ENCODE data around the gene SLC38A10.

DNA sequence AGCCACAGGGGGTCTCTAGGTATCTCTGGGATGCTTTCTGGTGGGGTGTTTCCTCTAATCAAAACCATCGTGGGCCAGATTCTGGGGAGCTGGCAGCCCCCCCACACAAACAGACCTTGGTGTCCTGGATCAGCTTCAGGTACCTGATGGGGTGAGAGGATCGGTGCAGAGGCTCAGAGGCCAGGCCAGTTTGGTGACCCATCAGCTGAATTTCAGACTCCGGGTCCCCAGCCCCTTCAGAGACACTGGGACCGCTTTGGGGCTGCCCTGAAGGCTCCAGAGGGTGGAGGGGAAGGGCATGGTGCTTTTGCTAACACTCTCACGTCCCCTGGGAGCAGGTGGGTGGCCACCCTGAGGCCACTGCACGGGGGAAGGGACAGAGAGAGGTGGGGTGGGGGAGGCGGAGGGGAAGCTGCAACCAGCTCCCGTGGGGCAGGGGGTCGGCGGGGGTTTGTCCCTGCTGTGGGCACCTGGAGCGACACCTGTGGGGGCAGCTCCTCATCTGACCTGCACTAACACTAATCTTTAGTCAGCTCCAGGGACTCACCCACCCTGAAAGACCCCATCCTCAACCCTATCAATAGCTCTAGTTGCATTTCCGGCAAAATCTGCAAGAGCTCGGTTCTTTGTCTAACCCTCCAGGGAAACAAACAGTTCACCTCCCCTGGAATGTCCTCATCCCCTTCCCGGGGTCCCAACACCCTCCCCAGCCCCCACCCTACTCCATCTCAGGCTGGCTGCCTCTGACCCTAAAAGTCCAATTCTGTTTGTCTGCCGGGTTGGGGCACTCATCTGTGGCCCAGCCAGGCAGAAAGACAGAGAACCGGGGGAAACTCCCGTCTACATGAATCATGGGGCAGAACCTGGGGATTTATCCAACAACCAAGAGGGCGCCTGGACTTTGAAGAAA, 91.8 kb upstream of the CBX4 start:
- PRO-cap: no peak

DNA sequence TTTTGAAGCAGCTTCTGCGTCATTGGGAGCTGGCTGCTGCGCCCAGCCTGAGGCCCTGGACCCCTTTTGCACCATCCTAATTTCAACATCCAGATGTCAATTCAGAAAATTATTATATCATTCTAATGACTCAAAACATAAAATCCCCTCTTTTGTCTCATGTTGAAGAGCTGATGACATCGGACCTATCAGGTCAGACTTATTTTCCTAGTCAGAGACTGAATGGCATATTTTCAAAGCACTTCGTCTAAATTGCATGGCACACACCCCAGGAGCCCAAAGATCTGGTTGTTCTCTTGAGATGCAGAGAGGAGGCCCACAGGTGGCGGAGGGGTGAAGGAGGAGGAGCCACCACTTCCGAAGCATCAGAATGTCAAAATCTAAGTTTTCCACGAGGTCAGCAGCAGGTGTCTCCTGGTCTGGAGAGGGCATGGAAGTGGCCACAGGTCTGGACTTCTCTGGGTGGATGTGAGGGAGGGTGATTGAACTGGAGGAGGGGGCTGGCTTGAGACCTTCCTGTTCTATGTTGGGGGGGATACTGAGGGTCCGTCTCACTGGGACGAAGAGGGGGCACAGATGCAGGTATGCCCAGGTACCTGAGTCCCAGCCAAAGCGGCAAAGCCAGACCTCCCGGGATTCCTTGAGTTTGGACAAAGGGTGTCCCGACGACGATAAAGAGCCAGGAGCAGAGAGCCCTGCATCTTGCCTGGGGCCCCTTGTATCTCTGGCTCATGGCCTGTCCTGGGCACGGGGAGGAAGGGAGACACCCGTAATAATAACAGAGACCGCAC, 93.7 kb upstream of the CBX4 start:
- PRO-cap: no peak

GRCh38 chr17:80101878-80102589, 653 bp downstream of the GAA start:
- PRO-cap: no peak

GRCh38 chr17:80104268-80105059, 3.1 kb downstream of the GAA start:
- PRO-cap: no peak

DNA sequence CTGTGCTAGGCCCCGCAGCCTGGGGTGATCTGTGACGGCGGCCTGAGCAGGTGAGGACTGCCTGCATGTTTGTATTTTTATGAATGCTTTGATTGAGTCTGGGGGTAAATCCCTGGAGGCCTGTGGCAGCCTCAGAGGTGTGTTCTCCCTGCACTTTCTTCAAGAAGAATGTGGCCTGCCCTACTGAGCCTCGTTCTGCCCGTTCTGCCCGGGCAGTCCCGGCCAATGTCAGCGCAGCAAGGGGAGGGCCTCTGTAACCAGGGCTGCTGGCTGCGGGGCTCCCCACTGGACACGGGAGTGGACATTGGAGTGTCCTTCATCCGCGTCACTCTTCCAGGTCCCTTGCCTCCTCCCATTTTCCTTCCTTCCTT, 6.8 kb upstream of the RNF213 start:
- PRO-cap: no peak

DNA sequence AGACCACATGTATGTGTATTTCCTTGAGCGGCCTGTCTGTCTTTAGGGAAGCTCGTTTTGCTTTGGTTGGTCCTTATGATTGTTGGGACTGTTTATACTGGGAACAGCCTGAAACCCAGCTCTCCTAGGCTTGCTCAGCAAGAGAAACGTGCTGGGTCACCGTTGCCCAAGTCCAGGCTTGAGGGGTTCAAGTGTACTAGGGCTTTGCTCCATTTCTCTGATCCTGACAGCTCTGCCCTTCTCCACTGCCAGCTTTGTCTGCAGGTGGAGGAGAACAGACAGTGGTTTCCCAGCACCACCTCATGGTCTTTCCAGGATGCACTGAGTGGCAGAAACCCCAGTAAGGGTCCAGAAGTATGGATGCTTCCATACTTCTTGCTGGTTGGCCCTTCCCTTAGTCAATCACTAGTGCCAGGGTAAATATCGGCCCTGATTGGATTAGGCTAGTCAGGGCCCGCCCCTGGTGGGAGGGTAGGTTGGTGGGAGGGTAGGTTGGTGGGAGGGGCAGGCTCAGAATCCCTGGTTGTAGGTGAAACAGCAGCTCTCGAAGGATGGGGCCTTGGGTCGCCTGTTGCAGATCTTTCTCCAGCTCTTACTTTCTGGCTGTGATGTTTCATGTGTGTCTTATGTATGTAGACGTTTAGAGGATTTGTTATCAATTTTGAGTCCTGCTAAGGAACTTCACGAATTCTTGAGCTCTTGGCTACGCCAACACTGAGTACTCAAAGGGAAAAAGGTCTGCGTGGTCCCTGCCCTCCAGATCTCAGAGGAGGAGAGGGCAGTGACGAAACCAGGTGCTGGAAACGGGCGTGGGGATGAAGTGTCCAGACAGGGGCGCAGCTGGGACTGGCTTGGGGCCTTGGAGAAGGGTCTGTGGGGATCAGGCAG, 10.2 kb downstream of the RNF213 start:
- PRO-cap: no peak

- PRO-cap: no peak
These were observed 22.6 kb downstream of the RNF213 start for GRCh38 chr17:80283072-80283922.

DNA sequence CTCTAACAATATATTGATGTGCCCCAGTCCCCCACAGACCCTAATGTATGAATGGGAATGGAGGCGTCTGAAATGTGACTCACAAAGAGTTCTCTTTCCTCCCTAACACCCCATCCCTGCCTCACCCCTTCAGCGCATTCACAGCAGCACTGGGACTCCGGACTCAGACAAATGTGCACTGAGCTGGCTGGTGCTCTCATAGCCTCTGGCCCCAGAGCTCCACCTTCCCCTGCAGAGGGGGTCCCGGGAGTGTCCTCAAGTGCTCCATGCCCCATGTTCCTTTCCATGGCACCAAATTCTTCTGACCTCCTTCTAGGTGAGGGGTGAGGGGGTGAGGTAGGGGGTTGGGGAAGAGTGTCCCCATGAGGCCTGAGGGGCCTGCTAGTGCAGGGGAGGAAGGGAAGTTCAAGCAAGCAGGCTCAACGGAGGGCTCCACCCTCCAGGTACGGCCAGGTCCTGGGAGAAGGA, 20.6 kb downstream of the NPTX1 start:
- PRO-cap: no peak

GRCh38 chr17:80475979-80476447, 394 bp downstream of the NPTX1 start:
- PRO-cap: no peak

- PRO-cap: unidirectional peak, plus-strand start at chr17:80739334; unidirectional peak, minus-strand start at chr17:80739572
These were observed 194.7 kb downstream of the RPTOR start for GRCh38 chr17:80739214-80739789.

DNA sequence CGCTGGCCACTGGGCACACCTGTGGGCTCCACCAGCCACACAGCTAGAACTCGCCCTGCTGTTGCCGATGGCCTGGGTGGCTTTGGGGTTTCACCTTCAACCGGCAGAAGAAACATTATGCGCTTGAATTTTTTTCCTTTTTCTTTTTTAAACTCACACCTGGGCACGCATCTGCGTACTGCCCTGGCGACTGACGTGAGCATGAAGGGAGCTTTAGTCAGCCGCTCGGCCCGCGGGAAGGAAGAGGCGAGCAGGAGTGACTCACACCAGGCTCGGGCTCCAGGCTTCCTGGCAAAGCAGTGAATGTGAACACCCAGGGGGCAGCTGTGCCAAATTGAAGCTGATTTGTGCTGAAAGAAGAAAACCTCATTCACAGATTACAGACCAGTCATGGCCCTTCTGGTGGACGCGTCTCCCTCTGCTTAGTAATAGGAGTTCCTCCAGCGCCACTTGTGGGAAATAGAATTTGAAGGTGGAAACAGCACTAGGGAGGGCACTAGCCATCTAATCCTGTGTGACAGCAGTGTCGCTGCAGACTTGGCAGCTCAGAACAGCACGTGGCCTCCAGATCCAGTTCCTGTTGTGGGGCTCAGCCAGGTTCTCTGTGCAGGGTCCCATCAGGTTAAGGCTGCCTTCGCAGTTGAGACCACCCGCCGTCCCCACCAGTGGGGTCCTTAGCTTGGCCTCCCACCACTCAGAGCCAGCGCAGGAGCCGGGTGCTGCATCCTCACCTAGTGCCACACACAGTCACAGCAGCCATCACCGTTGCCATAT, 164.7 kb upstream of the CHMP6 start:
- PRO-cap: no peak

DNA sequence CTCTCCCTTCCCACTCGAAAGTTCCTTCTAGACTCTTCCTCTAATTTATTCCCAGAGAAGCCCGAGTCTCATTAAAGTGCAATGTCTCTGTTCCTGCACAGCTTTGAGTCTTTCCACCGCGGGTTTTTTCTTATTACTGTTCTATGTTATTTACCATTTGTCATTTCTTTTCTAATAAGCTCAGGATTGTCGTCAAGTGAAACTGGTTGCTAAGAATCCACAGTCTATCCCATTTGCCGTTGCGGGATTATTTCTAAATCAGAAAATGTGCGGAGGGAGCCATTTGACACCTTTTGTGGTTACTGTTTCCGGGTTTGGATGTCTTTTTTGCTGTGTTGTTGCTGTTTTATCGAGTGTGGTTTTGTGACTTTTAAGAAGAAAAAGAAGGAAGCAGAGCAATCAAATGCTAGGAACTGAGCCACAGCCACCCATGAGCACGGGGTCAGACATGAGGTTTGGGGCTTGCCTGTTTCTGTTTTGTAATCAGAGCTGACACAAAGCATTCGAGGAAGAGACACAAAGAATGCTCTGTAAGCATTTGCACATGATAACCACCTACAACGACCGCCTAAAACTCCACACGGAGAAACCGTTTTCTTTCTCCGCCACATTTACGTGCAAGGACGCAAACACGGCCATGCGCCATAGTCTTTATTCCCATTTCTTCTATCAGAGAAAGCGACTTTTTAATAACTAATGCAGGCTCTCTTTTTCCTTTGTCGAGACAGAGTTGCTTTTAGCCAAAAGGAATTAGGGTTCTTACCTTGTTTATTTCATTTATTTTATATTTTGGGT, 53.1 kb upstream of the CHMP6 start:
- PRO-cap: no peak

- PRO-cap: no peak
These were observed 32.8 kb upstream of the CHMP6 start for GRCh38 chr17:80958863-80959185.

DNA sequence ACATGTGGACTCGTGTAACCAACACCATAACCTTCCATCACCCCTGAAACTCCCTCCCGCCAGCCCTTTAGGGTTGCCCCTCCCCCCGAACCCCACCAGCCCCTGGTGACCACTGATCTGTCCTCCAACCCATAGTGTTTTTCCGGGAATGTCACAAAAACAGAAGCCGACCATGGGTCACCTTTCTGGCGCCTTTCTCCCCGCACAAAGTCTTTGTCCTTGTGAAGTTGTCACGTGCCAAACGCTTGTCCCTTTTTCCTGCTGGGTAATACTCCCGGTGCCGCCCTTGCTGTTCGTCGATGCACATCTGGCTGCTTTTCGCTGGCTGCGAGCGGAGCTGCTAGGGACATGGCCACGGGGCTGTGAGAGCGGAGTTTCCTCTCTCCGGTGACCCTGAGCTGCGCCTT, 11.9 kb downstream of the CHMP6 start:
- PRO-cap: no peak

- PRO-cap: no peak
These were observed 9.6 kb upstream of the BAIAP2 start for GRCh38 chr17:81025267-81025791.

- PRO-cap: no peak
These were observed 8.2 kb upstream of the BAIAP2 start for GRCh38 chr17:81026642-81027335.

DNA sequence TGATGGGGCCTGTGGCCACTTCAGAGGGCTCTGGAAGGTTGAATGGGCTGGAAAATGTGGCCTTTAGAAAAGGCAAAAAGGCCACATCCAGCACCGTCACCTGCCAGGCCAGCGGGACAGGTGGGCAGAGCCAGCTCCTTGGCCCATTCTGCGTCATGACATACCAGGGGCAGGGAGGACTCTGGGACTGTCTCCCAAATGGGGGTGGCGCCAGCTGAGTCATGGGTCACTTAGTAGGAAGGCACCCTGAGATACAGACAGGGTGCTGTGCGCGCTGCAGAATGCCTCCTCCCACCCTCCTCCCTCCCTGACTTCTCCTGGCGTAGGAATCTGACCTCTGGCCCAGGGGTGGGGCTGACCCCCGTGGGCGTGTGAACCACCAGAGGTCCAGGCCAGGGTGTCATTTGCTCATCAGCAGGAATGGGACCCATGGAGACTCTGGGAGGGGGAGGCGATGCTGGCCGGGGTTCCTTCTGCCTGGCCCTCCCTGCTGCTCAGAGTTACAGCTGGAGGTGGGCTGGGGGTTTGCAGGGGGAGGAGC, 32.0 kb upstream of the PVALEF start:
- PRO-cap: no peak

DNA sequence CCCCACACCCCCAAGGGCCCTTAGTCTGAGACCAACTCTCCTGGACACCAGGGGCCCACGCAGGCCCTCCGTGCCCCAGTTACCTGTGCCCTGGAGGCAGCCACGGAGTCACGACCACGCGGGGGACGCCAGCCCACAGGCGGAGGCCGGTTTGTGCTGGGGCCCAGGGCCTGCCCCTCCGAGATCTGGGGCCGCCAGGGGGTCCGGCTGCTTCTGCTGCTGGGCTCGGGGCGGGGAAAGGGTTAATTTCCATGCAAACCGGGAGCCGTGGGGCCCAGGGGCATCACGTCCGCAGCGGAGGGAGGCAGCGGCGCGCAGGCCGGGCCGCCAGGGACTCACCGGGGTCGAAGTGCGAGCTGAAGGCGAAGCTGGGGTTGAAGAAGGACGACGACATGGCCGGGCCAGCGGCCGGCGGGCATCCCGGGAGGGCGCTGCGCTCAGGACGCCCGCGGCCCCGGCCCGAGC, 324 bp downstream of the PVALEF start:
- PRO-cap: no peak

GRCh38 chr17:81284968-81286364, 9.6 kb downstream of the SLC38A10 start:
- PRO-cap: unidirectional peak, plus-strand start at chr17:81285092; bidirectional peak, plus-strand start at chr17:81285570, minus-strand start at chr17:81285573; bidirectional peak, plus-strand start at chr17:81285775, minus-strand start at chr17:81285753

GRCh38 chr17:81295070-81295908, at the start of gene SLC38A10:
TSS of gene SLC38A10 (minus strand) at chr17:81295307.
- PRO-cap: bidirectional peak, plus-strand start at chr17:81295351, minus-strand start at chr17:81295244